Trachea (tissue), 1 donor: ENCODE measurements around the gene SLC35E3.

DNA sequence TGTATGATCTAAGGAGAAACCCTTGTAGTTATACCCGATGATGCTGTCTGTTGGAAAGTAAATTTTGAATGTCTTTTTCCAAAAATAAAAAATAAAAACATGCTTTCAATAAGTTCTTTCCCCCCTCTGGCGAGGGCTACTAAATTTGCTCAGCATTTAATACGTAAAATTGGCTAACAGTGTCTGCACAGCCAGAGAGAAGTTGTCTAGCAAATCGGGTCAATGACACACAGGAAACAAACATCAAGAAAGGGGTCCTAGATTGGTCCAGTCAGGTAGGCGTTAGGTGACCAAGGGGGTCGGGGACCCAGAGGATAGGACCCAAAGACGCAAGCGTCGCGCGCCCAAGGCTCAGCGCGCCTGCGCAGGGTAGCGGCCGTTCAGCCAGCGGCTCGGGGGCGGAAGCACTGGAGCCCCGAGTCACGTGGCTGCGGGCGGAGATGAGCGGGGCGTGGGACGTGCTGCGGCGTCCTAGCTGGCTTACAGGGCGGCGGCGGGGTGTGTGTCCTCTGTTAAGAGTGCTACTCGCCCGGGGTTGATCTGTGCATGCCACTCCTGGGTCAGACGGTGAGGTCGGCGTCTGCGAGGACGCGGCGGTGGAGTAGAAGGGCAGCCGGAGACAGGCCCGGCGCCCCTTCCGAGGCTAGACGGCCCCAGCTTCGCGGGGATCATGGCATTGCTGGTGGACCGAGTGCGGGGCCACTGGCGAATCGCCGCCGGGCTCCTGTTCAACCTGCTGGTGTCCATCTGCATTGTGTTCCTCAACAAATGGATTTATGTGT, at the start of gene SLC35E3:
Gene SLC35E3, plus strand, starts transcription at position 469 of the 782 bp plus-strand sequence.
- PRO-cap, result bidirectional peak, plus-strand start at position 437 of the sequence, minus-strand start at position 362 of the sequence

DNA sequence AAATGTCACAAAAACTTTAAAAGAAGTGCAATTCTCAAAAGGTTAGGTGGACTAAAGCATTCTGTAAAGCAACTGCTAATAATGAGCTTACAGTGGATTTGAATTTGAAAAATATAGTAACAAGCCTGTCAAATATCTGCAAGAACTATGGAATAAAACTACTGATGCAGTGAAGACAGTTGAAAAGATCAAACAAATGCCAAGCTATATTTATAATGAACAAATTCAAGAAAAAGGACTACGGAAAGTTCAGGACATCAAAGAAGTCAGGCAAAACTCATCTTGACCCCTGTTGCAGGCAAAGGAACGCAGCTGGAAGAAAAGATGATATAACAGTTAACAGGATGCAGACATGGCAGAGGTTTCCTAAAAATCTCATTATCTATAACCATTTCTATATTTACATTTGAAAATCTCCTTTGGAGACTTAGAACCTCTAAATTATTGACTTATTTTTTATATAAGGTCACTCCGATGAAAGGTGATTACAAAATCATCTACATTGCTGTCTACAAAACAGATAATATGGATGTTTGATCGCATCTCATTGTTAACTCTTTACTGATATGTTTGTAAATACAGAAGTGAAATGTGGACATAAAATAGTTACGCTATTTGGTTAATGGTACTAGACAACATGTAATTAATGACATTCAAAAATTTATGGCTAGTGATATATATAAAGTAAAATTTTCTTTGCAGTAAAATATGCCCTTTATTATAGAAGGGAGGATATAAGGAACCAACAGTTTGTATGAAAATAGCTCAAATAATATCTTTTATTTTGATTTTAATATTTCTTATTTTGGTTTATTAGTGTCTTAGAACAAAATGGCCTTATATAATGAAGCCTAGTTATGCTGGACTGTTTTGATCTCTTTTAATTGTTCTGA, 34.3 kb downstream of the MDM2 start:
- PRO-cap, result no peak

- PRO-cap, result no peak
These were observed 113.4 kb upstream of the CPM start for GRCh38 chr12:69046291-69046879.

- PRO-cap, result no peak
These were observed 138.1 kb upstream of the CPSF6 start for GRCh38 chr12:69101328-69101690.

GRCh38 chr12:69102935-69103450, 136.4 kb upstream of the CPSF6 start:
- PRO-cap, result no peak

GRCh38 chr12:69157009-69157451, 82.3 kb upstream of the CPSF6 start:
- PRO-cap, result no peak

DNA sequence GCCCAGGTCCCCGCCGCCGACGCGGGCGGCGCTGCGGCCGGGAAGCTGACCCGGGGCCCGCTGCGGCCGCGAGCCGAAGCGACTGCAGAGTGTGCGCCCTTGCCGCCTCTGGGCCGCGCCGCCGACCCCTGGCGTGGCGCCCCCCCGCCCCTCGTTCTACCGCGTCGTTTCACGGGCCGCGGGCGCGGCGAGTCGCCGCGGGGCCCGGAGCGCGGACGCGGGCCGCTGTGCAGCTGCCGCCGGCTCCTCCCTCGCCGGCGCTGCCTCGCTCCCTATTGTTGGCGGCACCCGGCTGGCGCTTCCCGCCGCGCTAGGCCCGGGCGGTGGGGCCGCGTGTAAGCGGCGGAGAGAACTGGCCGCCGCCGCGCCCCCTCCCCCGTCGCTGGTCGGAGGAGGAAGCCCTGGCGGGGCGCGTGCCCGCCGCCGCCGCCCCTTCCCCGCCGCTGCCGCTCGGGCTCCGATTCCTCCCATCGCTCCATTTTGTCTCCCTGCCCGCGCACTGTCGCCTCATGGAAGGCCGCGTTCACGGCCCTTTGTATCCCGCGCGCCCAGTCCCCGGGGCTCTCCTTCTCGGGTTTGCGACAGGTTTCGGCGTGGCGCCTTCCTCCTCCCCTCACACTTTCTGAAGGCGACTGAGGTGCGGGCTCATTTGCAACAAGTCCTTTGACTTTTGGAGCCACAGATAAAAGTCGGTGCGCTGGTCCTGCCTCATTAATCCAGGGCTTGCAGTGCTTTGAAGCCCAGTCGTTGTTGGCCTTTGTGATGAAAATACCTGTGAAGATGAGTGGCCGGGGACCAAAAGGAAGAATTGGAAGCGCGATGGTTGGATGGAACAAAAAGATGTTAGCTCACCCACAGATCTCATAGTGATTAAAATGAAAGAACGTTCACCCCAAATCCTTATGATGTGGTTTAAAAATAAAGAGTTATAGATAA, 616 bp downstream of the CPSF6 start:
- PRO-cap, result bidirectional peak, plus-strand start at position 382 of the sequence, minus-strand start at position 384 of the sequence; unidirectional peak, minus-strand start at position 624 of the sequence

- PRO-cap, result no peak
These were observed 206.0 kb downstream of the MYRFL start for GRCh38 chr12:70030940-70031501.

DNA sequence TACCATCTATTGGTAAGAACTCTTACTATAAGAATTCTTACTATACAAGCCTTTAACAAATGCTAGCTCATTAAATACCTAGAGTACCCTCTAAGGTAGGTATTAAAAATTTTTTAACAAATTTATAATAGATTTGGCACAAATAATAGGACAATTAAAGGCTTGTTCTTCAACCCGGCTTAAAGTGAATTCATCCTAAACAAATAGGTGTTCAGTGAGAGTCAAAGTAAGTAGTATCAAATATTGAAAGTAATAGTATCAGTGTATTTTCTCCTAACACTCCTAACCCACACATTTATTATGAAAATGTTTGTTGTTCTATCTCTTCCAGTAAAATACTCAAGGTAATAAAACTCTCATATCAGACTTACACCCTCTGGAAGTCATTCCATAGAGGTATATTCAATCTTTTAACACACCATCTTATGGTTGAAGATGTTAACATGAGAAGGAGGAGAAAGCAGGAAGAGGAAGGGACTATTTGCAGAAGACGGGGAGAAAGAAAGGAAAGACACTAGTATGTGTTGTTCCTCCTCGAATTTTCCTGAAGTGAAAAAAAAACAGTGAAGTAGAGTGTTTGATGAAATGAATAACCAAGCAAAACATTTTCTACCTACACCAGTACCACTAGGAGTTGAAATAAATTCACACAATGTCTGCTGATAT, 1.6 kb upstream of the CNOT2 start:
- PRO-cap, result unidirectional peak, plus-strand start at position 486 of the sequence

- PRO-cap, result no peak
These were observed 101.4 kb downstream of the PTPRB start for GRCh38 chr12:70535678-70536459.

DNA sequence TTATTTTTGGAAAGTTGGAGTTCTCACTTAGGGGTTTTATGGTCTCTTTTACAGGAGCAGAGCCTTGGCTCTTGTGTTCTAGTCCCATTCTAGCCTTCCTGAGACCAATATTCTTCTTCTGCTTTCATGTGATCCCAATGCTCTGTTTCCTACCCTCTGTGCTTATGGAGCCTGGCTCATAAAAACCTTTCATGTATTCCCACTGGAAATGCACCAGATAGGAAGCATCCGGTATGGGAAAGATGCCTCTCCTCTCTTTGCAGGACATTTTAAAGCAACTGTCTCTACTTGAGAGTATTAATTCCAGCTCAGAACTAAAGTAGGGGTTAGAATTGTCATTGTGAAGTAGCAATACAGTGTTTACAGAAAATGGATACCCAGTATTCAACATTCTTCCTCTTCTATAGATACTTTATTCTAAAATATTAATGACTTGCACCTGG, 4.1 kb upstream of the TSPAN8 start:
- PRO-cap, result no peak

DNA sequence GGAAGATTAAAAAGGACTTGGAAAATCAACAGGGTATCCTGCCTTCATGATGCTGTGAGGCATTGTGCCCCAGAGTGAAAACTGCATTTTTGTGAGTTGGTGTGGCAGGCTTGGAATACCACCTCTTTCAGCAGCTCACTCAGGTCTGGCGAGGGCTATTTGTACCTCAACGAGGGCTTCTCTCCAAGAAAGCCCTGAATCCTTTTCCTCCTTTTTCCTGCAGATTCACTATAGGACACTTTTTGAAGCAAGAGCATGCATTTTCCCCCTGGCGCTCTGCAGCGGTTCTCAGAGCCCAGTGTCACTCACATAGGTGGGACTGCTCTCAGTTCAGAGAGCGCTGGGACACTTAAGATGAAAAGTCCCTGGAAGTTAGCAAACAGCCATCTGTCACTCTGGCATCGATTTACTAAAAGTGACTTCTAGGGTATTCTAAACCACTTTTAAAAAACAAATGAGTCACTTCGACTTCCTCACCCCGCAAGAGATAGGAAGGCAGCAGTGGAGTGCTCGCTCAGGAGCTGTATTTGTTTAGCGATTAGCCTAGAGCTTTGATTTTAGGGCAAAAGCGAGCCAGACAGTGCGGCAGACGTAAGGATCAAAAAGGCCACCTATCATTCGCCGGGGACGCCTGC, 813 bp upstream of the LGR5 start:
- PRO-cap, result no peak

DNA sequence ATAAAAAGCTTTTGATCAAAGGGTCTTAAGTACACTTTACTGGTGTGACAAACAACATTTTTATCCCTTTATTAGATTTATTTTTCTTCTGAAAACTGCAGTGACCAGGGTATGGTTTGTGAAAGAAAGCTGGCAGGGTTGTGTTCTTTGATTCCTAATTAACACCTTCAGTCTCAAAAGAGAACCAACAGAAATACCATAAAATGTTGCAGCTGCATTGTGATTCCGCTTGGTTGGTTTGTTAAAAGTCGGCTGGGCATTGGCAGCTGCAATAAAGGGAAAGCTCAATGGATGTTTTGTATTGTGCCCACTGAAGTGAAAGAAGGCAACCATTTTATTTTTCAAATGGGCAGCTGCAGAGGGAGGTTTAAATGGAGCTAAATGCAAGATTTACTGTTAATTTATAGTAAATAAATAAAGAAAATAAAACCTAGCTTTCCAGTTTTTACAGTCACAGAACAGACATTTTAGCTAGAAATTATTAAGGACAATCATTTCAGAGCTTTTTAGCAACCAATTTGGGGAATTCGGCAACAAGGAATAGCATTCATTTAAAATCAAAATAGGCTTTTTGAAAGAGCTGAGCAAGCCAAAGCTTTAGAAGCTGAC, 16.8 kb downstream of the LGR5 start:
- PRO-cap, result no peak

GRCh38 chr12:71632653-71633557, 30.7 kb downstream of the ZFC3H1 start:
- PRO-cap, result no peak

GRCh38 chr12:71639439-71639923, 24.2 kb downstream of the ZFC3H1 start:
- PRO-cap, result no peak

- PRO-cap, result no peak
These were observed 4.7 kb downstream of the ZFC3H1 start for GRCh38 chr12:71658565-71659796.

GRCh38 chr12:71840101-71840878, 731 bp downstream of the TBC1D15 start:
- PRO-cap, result no peak

- PRO-cap, result no peak
These were observed 3.3 kb downstream of the ATXN7L3B start for GRCh38 chr12:74540796-74541472.

DNA sequence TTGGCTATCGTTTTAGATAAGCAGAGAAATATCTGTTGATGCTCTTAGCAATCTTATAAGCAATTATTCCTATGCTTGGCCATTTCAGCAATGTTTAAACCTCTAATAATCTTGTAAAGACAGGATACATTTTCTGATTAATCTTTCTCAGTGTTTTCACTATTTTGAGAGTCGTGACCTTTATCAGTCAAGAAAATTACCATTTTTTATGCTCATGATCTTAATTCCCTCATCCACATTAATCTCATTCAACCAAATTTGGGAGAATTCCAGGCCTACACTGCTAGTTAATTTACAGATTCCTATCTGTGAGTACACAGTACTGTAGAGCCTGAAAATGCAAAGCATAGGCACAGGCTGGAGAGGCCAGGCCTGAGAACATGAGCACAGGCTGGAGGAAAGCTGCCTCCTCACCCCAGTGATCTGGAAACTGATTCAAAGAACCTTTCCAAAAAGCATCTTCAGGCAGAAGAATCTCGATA, 122.2 kb downstream of the KCNC2 start:
- PRO-cap, result no peak

DNA sequence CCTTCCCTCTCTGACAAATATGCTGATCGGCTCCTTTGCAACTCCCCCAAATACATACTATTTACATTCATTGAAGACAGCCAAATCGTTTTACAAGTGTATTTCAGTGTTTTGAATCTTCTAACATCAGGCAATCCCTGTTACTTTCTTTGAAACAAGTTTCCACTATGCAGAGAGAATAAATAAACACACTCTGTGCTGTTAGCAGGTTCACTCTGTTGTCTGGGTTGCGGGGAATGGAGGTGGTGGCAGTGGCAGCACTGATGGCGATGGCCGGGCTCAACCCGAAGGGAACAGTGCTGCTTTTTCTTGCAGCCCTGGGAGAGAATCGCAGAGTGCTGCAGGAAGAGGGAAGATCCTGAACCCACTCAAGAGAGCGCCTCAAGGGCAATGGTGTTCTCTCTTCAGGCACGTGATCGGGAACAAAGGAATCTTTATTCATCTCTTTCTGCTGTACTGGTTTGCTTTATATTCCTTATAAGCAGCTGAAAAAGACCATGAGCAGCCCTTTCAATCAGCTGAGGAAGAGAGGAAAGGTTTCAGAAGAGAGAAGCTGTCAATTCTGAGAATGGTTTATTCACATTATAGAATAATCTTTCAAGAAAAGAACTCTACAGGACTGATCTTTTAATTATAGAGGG, 195.3 kb downstream of the NAP1L1 start:
- PRO-cap, result no peak